Hair follicle dermal papilla cell (primary cell): ENCODE data around the genes ATP2A1, SPN, ZG16 and MAZ.

DNA sequence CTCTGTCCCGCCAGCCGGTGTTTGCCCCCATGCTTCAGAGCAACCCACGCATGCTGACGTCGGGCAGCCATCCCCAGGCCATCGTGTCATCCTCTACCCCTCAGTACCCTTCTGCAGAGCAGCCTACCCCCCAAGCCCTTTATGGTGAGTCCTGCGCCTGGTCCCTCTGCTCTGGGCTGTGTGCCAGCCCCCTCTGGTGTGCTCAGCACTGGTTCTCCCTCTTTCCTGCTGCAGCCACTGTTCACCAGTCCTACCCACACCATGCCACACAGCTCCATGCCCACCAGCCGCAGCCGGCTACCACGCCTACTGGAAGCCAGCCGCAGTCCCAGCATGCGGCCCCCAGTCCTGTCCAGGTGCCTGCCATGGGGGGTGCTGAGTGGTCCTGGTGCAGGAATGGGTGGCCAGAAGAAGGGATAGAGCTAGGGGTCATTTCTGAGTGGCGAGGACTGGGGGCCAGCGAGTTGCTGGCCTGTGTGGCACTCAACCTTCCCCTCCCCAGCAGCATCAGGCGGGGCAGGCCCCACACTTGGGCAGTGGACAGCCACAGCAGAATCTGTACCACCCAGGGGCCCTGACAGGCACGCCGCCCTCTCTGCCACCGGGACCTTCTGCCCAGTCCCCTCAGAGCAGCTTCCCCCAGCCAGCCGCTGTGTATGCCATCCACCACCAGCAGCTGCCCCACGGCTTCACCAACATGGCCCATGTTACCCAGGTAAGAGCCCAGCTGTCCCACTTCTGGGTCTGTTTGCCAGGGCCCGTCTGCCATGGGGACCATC lies 10.9 kb downstream of the TUFM start:
- CAGE, long polyA plus RNA: no peak

GRCh38 chr16:28866358-28867284 lies 3.0 kb downstream of the SH2B1 start:
- CAGE, long polyA plus RNA: no peak

DNA sequence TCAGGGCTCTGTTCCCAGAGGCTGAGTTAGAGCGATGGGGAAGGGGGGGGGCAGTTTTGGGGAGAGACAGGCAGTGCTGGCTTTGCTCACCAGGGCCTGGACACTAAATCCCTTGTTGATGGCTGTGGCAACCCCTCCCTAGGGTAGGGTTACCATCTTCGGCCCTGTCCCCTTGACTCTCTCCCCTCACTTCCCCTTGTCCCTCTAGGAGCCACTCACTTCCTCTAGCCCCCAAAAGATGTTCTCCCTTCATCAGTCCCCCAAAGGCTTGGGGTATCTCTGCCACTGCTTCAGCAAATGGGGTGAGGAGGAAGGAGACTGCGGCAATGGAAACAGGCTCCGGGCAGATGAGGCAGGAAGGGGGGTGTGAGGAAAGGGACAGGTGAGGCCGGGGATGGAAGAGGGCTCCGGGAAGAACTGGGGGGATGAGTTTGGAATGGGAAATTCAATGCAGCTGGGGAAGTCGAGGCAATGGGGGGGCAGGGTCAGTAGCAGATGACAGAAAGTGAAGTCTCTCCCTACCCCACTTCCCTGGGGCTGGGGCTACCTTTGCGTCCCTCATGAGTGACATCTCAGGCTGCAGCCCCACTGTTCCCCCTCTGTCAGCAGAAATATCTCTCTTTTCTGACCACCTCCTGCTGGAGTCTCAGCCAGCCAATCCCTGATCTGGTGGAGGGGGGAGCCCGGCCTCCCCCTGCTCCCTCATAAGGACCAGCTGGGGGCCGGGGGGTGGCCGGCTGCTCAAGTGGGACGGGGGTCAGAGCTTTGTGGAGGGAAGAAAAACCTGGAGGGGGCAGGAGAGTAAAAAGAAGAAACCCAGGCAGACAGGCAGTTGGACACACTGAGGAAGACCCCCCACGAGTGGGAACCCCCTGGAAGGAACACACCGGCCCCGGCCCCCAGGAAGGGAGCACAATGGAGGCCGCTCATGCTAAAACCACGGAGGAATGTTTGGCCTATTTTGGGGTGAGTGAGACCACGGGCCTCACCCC lies at the start of gene ATP2A1:
Gene ATP2A1 (plus strand): TSS at position 732 of the 992 bp plus-strand sequence.
- CAGE, long polyA plus RNA: no peak

DNA sequence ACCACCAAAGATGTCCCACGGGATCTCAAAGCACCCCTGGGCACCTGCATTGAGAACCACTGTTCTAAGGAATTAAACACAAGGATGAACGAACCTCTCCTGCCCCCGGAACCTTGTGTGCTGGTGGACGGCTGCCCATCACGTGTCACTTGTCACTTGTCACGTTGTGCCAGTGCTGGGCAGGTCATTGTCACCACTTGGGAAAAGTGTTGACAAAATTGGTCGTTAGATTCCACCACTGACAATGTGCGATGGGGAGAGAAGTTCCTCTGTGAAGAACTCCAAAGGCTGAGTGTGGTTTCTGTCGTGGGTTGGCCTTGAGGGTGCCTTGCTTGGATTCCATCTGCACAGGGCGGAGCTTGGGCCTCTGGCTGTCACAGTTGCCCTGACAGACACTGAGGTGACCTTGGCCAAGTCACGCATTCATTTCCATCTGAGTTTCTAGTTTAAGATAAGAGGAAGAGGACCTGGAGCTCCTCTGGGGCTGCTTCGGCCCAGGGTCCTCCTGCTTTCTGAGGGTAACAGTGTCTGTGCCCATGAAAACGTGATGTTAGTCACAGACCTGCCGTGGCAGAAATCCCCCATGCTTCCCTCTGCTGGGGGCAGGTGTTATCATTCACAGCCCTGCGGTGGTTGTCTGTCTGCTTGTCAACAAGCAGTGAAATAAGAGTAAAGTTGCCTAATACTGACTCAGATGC lies 133.5 kb downstream of the LAT start:
- CAGE, long polyA plus RNA: no peak

- CAGE, long polyA plus RNA: no peak
These were observed 164.1 kb downstream of the LAT start for GRCh38 chr16:29148885-29149479.

- CAGE, long polyA plus RNA: no peak
These were observed 193.1 kb downstream of the LAT start for GRCh38 chr16:29177515-29178819.

DNA sequence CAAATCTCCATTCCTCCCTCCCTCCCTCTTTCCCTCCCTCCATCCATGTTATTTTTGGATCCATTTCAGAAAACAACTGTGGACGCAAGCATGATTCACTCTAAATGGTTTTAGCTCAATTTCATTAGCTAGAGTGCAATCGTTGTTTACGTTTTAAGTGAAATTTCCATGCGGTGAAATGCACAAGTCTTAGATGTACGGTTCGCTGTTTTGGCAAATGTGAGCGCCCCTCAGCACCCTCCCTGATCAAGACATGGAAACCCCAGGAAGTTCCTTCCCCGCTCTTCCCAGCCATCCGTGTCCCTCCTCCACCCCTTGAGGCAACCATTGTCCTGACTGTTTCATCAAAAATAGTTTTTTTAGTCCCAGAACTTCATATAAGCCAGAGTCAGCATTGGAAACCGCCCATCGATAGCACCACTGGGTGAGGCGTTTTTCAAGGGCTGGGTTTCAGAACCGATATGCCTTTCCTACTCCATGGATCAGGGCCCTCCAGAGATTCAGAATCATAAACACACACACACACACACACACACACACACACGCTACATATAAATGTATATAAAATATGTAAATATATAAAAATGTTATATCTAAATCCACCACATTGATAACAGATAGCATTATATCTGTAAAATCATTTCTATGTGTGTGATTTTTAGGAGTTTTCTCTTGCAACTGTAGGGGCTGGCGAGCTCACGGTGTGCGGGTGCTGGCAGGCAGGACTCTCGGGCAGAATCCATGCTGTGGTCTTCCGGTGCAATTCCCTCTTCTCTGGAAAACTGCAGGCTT lies 206.2 kb downstream of the NPIPB11 start:
- CAGE, long polyA plus RNA: no peak

DNA sequence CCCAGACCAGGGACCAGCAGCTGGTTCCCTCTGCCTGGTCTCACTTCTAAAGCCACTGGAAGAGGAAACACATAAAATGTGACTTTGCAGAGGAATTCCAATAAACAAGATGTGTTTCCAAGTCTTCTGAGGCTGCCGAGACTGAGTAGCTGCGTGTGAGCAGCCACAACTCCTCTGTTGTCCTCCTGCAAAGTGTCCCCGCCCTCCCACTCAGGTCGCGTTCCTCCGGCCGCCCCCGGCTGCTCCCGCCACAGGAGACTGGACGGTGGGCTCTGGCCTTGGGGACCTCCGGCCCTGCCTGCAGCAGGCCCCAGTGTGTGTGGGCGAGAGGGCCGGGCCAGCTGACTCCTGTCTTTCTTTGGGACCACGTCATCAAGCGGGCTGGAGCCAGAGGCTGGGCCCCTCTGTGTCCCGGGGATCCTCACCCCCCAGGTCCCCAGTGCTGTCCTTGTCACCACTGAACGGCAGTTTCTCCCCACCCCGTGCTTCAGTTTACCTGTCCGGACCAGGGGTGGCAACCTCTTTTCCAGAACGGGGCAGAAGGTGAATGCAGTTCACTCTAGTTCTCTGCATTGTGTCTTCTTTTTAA lies 175.3 kb downstream of the NPIPB11 start:
- CAGE, long polyA plus RNA: no peak

DNA sequence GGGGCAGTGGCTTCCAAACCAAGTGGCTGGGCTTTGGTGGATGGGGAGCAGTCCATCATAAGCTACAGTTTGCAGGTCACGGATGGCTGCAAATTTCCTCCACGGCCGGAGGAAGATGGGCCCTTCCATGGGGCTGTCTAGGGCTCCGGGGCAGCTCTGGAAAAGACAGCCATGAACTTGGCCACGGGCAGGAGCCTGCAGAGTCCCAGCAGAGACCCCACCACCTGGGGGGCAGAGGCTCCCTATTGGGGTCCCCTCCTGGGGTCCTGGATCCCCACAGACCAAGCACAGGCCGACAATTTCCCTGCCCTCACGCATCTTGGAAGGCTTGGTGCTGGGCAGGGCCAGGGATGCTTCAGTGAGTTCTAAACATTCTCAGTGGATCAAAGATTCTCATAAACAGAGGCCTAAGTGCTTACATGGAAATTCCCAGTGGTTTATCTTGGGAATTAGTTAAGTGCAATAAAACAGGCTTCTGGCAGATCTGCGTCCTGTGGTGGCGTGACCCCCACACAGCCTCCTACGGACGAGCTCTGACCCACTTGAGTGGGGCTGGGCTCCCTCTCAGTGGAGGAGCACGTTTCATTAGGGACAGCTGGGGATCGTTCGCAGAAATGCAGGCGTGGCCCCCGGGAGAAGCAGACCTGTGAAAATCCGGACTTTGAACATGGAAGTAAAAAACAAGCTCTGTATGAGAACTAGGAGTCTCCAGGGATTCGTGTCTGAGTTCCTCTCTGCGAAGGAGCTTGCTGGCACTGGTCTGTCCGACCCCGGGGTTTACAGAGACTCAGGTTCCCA lies 117.9 kb downstream of the NPIPB11 start:
- CAGE, long polyA plus RNA: no peak

DNA sequence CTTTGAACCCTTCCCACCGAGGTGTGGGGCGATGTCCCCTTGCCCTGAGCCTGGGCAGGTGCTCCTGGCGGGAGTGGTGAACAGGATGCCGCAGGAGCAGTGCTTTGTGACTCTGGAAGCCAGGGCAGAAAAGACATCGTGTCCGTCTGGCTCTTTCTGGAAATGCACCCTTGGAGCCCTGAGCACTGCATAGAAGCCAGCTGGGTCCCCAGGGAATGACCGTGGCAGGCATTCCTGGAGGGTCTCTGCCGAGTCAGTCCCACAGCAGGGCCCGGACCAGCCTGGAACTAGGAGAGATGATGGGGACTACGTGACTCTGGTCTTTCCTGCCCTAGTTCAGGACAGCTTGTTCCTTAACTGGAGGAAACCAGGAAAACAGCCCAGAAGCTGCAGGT lies 33.7 kb upstream of the SPN start:
- CAGE, long polyA plus RNA: no peak

- CAGE, long polyA plus RNA: no peak
These were observed 22.0 kb upstream of the SPN start for GRCh38 chr16:29641022-29641414.

DNA sequence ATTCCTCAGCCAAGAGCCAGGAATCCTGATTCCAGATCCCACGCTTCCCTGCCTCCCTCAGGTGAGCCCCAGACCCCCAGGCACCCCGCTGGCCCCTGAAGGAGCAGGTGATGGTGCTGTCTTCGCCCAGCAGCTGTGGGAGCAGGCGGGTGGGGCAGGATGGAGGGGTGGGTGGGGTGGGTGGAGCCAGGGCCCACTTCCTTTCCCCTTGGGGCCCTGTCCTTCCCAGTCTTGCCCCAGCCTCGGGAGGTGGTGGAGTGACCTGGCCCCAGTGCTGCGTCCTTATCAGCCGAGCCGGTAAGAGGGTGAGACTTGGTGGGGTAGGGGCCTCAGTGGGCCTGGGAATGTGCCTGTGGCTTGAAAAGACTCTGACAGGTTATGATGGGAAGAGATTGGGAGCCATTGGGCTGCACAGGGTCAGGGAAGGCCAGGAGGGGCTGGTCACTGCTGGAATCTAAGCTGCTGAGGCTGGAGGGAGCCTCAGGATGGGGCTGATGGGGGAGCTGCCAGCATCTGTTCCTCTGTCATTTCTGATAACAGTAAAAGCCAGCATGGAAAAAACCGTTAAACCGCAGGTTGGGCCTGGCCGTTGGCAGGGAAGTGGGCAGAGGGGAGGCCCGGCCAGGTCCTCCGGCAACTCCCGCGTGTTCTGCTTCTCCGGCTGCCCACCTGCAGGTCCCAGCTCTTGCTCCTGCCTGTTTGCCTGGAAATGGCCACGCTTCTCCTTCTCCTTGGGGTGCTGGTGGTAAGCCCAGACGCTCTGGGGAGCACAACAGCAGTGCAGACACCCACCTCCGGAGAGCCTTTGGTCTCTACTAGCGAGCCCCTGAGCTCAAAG lies at the start of gene SPN:
Gene SPN (plus strand): TSS at position 228 of the 838 bp plus-strand sequence.
- CAGE, long polyA plus RNA: no peak

GRCh38 chr16:29666959-29667750 lies 4.1 kb downstream of the SPN start:
- CAGE, long polyA plus RNA: no peak

- CAGE, long polyA plus RNA: no peak
These were observed 23.4 kb downstream of the QPRT start for GRCh38 chr16:29702314-29702825.

DNA sequence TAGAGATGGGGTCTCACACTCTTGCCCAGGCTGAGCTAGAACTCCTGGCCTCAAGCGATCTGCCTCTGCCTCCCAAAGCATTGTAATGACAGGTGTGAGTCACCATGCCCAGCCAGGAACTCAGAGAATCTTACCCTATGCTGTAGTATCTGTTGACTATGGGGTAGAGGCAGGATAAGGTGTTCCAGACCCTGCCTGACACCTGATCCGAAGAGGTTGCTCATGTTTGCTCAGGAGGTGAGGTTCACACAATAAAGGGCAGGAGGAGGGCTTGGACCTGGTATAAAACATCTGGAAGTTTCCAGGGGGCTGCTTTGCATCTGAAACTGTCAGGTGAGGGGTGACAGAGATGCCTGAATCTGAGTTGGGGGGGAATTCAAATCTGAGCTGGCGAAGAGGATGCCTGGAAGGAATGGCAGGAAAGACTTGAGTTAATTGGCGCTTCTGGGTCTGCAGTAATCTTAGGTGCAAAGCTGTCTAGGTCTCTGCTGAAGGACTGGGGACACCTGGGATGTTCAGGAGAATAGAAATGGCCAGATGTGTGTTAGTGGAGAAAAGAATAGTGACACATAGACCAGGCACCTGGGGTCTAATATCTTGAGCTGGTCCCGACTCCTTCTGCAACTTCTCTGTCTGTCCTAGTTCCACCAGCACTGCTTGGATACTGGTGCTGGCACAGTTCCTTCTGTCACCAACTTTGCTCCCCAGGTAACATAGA lies at the start of gene ZG16:
Gene ZG16 (plus strand): TSS at position 283 of the 718 bp plus-strand sequence.
- CAGE, long polyA plus RNA: no peak

DNA sequence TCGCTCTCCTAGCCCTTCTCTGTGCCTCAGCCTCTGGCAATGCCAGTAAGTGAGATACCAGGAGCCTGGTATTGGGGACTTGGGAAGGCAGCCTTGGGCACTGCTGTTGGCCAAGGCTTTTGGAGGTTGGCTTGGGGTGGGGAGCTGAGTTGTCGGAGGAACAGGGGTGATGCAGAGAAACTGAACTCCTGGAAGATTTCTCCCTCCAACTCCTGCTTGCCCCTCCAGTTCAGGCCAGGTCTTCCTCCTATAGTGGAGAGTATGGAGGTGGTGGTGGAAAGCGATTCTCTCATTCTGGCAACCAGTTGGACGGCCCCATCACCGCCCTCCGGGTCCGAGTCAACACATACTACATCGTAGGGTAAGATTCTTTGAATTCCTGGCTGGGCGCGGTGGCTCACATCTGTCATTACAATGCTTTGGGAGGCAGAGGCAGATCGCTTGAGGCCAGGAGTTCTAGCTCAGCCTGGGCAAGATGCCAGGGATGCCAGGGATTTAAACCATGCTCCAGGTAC lies 1.3 kb downstream of the ZG16 start:
- CAGE, long polyA plus RNA: no peak

DNA sequence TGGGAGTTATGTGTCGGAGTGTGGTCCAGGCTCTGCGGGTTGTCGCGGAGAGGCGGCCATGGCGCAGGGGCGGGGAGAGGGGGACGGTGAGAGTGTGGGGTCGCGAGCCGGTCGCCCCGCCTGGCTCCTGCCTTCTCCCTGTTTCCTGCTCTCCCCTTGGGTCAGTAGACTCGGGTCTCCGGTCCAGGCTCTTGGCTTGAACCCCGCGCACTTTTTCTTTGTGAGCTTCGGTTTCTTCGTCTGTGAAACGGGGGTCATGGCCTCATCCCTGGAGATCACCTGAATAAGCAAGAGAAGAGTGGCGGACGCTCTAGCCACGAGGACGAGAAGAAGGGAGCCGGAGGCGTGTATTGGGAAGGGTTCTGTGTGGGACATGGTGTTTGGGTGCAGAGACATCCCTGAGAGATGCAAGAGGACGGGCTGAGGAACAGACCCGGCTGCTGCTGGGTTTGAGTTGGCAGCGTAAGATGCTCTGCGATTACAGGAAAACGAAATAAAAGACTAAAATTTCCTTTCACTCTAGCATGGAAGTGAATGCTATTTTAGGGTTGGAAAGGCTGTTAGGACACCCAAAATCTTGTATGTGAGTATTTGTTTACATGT lies 429 bp downstream of the KIF22 start:
- CAGE, long polyA plus RNA: no peak

DNA sequence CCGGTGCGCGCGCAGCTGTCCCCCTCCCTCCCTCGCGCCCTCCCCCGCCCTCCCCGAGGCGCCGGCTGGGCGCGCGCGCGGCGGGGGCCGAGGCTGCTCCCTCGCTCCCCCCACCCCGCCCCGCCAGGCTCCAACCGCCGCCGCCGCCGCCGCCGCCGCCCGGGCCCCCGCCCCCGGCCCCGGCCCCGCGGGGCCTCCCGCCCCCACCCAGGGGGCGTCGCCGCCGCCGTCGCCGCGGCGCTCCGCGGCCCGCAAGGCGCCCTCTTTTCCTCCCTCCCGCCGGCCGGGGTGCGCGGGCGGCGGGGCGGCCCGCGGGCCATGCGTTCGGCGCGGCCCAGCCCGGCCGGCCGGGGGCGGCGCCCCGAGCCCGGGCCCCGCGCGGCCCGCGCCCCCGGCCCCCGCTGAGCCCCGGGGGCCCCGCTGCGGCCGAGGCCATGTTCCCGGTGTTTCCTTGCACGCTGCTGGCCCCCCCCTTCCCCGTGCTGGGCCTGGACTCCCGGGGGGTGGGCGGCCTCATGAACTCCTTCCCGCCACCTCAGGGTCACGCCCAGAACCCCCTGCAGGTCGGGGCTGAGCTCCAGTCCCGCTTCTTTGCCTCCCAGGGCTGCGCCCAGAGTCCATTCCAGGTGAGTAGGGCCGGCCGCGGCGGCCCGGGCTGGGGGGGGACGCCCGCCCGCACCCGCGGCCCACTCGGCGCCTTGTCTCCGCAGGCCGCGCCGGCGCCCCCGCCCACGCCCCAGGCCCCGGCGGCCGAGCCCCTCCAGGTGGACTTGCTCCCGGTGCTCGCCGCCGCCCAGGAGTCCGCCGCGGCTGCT lies at the start of gene MAZ:
Gene MAZ (plus strand): TSS at position 262 of the 815 bp plus-strand sequence.
- CAGE, long polyA plus RNA: no peak

DNA sequence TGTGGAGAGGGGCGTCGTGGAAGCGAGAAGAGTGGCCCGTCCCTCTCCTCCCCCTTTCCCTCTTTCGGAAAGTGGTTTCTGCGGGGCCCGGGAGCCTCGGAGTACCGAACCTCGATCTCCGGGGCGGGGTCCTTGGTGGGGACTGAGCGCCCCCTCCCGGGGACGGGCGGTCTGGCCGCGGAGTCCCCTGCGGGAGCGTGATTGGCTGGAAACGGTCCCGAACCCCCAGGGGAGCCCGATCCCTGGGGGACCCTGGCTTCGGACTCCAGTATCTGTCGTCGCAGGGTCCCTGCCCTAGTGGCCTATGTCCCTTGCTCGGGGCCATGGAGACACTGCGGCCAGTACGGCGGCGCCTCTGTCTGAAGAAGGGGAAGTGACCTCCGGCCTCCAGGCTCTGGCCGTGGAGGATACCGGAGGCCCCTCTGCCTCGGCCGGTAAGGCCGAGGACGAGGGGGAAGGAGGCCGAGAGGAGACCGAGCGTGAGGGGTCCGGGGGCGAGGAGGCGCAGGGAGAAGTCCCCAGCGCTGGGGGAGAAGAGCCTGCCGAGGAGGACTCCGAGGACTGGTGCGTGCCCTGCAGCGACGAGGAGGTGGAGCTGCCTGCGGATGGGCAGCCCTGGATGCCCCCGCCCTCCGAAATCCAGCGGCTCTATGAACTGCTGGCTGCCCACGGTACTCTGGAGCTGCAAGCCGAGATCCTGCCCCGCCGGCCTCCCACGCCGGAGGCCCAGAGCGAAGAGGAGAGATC lies 443 bp downstream of the PAGR1 start:
- CAGE, long polyA plus RNA: no peak

DNA sequence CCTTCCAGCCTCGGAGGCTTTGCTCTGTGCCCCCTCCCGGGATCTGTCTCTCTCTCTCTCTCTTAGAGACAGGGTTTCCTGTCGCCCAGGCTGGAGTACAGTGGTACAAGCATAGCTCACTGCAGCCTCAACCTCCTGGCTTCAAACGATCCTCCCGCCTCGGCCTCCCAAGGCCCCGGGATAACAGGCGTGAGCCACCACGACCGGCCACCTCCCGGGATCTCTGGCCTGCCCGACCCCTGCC lies 13.9 kb upstream of the CDIPT start:
- CAGE, long polyA plus RNA: no peak